AG10803 (cell line): ENCODE results near the genes ATXN1L and TXNL4B.

GRCh38 chr16:71753361-71753958, 29.0 kb upstream of the PHLPP2 start:
- RRBS, result no CpG with 5 or more reads among the region's 8 CpGs

DNA sequence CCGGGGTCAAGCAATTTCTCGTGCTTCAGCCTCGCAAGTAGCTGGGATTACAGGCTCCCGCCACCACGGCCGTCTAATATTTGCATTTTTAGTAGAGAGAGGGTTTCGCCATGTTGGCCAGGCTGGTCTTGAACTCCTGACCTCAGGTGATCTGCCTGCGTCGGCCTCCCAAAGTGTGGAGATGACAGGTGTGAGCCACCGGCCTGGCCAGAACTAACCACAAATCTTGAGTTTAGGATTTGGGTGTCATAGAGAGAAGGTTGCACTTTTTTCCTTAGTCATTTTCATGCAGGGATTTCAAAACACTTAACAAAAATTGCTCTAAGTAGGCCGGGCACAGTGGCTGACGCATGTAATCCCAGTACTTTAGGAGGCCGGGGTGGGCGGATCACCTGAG, 1.4 kb upstream of the AP1G1 start:
- RRBS, result no CpG with 5 or more reads among the region's 14 CpGs

- RRBS, result 3% methylated on average over 11 of the region's 38 CpGs
Measured at GRCh38 chr16:71845701-71846112, at the start of gene ATXN1L. Gene ATXN1L, plus strand, starts transcription at chr16:71845976.

- RRBS, result no CpG with 5 or more reads among the region's 9 CpGs
Measured at GRCh38 chr16:71927839-71928359, 32.6 kb downstream of the IST1 start.

DNA sequence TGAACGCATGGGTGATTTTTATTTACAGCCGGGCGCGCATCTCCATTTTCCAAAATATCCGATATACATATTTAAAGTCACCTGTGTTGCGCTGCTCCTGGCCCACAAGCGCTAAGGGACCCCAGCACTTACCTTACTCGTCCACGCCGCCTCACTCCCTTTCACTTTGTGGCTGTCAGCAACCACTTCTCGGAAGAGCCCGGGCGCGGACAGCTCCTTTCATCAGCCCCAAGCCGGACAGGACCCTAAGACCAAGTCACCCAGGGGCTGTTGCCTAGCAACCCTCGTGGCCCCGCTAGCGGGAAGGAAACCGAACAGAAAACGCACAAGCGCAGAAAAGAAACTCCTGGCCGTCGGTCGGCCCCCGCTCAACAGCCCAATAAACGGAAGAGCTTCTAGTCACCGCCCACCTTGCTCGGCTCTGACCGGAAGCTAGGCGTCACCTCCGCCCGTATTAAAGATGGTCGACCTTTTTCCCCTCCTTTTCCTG, at the start of gene TXNL4B:
TXNL4B (minus strand) TSS at position 386 of the 490 bp plus-strand sequence.
- RRBS, result no CpG with 5 or more reads among the region's 33 CpGs

GRCh38 chr16:72101201-72101664, 7.6 kb downstream of the DHX38 start:
- RRBS, result no CpG with 5 or more reads among the region's 10 CpGs

DNA sequence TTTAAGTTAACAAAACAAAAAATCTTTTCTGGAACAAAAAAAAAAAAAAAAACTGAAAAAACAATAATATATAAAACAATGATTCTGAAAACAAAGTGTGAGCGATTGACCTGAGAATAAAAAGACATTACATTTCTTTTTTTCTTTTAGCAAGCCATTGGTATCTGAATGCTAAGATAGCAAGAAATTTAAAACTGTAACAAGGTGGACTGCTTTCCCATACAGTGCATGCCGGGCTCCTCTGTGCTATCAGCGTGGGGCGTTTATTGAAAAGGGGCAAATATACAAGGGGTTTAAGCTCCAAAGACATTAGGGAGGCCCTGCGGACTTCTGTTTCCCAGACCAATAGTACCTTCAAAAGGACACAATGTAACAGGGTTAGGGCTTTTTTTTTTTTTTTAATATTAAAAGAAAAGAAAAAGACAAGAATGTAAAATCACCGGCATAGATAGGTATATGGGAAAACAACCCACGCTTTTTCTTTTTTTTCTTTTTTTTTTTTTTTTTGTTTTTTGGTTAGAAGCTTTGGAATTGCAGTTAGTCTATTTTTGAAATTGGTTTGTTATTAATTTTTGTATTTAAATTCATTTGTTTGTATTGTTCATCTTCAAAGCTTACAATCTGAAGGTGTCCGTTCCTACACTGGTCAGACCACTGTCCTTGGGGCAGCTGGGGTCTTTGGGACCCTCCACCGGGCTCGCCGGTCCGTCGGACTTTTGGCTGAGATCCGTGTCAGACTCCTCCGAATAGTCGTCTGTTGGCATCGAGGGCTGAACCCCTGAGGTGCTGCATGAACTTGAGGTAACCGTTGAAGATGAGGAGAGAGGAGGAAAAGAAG, 261.2 kb downstream of the ZFHX3 start:
- RRBS, result no CpG with 5 or more reads among the region's 18 CpGs

- RRBS, result no CpG with 5 or more reads among the region's 8 CpGs
Measured at GRCh38 chr16:72794665-72795053, 253.3 kb downstream of the ZFHX3 start.

DNA sequence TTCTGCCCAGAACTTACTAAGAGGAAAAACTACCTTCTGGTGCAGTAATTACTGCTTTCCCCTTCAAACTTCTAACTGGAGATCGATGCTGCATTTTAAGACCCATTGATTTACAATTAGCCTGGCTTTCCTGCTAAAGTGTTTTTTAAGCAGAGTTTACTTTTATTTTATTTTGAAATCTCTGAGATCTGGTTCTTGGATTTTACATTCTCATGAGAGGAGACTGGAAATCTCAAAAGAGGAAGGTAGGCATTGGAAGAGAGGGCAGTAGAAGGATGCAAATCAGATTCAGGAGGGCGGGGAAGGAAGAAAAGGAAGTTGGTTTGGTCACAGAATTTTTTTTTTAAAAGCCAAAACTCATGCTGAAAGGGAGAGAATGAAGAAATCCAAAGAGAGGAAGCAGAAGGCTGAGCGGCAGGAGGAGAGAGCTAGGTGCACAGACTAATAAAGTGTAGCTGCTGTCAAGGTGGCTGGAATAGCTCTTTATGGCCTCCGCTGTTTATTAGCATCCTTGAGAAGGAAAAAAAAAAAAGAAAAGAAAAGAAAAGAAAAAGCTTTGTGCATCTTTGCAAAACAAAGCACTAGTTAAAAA, 194.4 kb downstream of the ZFHX3 start:
- RRBS, result no CpG with 5 or more reads among the region's 4 CpGs

DNA sequence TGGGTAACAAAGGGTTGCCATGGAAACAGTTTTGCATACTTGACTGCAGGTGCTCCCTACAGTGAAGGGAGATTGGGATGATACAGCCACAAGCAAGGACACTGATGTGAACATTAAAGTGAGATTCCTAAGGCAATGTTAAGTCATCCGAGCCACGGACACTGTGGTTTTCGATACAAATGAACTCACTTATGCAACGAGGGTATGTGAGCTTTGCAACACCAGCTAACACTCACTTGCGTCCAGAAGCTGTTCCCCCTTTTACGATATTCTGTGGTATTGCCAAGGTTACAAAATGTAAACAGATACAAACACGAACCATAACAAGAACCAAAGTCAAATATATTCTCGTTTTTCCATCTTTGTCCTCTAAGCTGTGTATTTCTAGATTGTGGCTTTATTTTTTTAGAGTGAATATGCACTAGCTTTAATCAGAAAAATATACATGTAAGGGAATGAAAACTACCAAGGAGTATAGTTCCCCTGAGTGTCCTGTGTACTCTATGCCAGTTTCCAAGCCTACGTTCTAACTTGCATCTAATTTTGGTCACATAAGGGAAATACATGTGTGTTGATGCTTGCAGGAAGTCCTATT, 116.2 kb downstream of the ZFHX3 start:
- RRBS, result no CpG with 5 or more reads among the region's 9 CpGs

GRCh38 chr16:72937128-72937930, 110.6 kb downstream of the ZFHX3 start:
- RRBS, result no CpG with 5 or more reads among the region's 13 CpGs

GRCh38 chr16:72952998-72953202, 95.0 kb downstream of the ZFHX3 start:
- RRBS, result no CpG with 5 or more reads among the region's 4 CpGs

GRCh38 chr16:72967852-72968390, 80.0 kb downstream of the ZFHX3 start:
- RRBS, result no CpG with 5 or more reads among the region's 9 CpGs

GRCh38 chr16:73017273-73017975, 30.5 kb downstream of the ZFHX3 start:
- RRBS, result no CpG with 5 or more reads among the region's 8 CpGs

DNA sequence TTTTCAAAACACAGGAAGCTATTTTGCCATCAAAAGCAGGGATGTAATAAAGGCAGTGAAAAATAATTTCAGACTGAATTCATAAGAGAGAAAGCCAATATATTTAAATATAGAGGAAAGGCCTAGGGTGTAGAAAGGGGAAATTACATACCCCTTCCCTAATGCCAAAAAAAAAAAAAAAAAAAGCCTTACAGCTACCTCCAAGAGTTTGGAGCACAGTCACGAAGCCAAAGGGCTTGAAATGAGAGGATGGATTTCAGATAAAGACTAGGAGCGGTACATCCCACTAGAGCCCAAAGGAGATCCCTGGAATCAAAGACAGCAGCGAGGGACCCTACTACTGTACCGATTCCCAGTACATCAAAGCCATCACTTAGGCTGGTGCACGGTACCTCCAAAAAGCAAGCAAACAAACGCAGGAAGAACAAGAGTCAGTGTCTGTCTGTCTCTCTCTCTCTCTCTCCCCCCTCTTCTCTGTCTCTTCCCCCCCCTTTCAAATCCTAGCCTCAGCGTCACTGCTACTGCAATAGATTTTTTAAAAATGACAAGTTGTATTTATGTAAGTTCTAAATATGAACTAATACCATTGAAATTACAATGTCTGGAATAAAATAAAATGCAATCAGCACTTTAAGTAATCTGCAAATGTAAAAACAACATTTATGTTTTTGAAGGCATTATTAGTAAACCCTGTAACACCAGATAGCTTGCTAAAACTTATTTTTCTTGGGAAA, 12.3 kb upstream of the ZFHX3 start:
- RRBS, result no CpG with 5 or more reads among the region's 7 CpGs

DNA sequence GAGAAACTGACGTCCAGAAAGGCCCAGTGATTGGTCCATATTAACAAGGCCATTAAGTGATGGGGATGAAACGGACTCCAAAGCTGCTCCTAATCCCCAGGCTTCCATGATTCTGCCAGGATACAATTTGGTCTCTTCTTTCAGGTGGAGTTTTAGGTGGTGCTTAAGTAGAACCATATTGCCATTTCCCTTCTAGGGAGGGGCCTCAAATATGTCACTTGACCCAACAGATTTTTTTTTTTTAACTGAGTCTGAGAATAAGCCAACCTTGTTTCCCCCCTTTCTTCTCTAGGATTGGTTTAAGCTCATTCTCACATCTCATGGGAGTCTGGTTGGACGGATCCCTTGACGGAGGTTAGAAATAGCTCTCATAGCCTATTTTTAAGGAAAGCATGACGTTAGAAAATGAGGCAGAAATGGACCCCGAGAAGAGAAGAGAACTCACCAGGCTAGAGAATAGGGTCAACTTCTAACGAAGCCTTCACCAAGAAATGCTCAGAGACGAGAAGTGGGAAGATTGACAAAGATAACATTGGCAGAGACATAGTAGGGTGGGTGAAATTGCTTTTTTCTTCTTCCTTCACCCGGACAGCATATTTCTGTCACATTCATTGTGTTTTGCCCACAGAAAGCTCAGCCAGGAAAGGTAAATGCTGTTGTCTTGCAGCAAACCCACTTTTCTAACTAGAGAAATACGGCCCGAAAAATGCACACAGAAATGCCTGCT, 95.1 kb upstream of the ZFHX3 start:
- RRBS, result no CpG with 5 or more reads among the region's 11 CpGs

DNA sequence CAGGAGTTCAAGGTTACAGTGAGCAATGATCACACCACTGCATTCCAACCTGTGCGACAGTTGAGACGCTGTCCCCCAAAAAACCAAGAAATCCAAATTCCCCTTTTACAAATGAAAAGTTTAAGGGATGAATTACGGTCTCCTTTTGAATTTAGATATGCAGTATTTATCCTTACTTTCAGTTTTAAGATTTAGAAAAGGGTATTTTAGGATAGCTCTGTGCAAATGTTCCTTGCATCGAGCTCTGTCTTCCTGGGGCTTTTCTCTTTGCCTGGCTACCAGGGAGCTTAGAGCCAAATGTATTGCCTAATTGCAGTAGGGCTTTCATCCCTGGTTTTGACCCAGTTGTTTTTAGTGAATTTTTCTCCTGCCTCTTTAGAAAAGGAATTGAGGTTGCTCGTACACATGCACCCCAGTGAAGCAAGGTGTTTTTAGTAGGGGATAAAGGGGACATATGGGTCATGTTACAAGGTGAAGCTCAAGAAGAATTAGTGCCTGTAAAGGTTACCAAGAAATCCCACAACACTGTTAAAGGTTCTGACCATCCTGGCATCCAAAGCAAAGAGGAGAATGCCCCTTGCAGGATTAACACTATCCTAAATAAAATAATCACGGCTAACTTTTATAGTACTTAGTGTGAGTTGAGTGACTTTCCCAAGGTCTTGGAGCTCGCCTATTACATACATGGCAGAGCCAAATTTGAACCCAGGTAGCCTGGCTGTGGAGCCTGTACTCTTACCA, 6.2 kb downstream of the PSMD7 start:
- RRBS, result no CpG with 5 or more reads among the region's 7 CpGs

DNA sequence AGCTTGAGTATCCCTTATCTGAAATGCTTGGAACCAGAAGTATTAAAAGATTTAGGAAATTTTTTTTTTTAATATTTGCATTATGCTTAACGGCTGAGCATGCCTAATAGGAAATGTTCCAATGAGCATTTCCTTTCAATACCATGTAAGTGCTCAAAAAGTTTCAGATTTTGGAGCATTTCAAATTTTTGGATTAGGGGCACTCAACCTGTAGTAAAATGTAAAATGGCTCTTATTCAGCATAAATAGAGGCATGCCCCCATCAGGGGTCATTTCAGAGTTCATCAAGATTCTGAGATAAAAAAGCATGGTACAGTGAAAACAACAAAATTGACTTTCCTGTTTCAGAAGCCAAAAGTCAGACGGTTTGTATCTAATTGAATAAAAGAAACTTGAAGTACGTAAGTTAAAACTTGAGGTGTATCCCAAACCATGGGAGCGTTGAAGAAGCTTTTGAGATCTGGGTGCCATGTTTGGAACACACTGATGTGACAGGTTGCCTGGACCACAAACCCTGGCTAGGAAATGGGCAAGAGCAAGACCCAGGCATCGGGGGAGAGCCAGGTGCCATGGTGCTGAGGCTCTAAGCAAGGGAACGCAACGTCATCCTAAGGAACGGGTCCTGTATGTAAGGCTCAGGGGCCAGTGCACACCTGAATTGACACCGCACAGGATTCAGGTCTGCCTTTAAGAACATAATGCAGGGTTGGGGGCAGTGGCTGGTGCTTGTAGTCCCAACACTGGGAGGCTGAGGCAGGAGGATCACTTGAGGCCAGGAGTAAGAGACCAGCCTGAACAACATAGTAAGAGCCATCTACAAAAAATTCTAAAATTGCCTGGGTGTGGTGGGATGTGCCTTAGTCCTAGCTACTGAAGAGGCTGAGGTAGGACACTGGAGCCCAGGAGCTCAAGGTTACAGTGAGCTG, 10.6 kb downstream of the PSMD7 start:
- RRBS, result no CpG with 5 or more reads among the region's 9 CpGs

- RRBS, result 79% methylated on average over 2 of the region's 6 CpGs
Measured at GRCh38 chr16:74600997-74601610, 5.8 kb downstream of the GLG1 start.

DNA sequence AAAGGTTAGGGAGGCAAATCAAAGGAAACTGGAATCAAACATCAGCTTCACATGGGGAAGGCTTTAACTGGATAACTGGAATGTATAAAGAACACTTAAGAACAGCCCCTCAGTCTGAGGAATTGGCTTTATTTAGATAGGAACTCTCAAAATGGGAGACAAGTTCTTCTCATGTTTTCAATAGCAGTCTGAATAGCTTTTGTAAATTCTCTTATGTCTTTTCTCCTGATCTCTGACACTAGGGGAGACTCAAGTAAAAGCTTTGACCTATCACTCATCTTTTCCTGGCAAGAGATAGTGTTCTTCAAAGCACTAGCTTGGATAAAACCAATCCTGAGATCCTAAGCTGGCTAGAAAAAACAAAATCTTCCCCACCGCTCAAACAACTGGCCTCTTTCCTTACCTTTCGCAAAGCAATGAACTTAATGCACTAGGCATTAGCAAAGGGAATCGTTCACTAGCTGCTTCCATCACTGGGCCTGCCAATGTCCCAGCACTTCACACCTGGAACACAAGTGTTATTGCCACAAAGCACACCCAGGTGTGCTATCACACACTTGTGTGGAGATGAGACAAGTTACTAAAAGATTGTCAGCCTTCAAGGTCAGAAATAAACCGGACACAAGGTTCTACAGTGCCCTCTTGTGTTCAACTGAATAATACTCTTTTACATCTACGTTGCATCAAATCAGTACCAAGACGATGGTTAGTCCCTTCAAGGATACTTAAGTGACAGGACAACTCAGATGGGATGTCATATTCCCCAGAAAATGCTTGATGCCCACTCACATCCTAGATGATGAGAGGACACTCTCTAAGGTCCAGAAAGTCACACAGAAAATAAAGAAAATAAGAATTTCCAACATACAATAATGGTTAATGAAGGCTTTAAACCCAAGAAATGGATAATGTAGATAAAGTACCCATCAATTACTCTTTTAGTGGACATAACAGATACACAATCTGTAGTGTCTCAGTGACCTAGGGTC, 16.2 kb upstream of the GLG1 start:
- RRBS, result no CpG with 5 or more reads among the region's 6 CpGs